Sigmoid colon (tissue), 4 donors: ENCODE measurements around a stretch of chr2.

- PRO-cap, result no peak
- RAMPAGE, long total RNA, 4 experiments, result no peak in any of the 4 experiments
Observed at GRCh38 chr2:177309802-177310180, 45.3 kb upstream of the NFE2L2 start.

GRCh38 chr2:177327996-177328377 is 63.5 kb upstream of the NFE2L2 start:
- PRO-cap, result no peak
- RAMPAGE, long total RNA, 4 experiments, result no peak in any of the 4 experiments

- PRO-cap, result no peak
- RAMPAGE, long total RNA, 4 experiments, result no peak in any of the 4 experiments
Observed at GRCh38 chr2:177396126-177396813, 3.7 kb downstream of the AGPS start.

DNA sequence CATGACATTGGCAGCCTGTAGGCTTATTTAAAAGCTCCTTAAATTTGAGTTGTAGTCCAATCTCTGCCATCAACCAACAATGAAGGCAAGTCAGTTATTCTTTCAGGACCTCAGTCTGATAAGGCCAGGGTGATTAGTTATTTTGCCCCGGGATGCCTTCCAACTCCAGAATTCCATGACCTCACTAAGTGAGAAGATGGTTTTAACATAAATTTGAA is 1.3 kb downstream of the PLEKHA3 start:
- PRO-cap, result no peak
- RAMPAGE, long total RNA, 4 experiments, result no peak in any of the 4 experiments

DNA sequence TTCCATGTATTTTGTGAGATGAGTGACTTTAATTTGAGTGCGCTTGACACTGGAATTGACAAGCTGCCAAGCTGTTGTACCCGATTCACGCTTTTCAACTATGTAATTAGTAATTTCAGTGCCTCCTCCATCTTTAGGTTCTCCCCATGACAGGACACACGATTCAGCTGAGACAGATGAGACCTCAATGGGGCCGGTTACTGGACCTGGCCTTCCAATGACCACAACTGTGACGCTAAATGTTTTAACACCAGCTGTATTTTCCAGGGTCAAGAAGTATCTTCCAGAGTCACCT is 67.2 kb downstream of the PLEKHA3 start:
- PRO-cap, result no peak
- RAMPAGE, long total RNA, 4 experiments, result no peak in any of the 4 experiments

- PRO-cap, result no peak
- RAMPAGE, long total RNA, 4 experiments, result no peak in any of the 4 experiments
Observed at GRCh38 chr2:178557682-178558694, 77.7 kb downstream of the PLEKHA3 start.

- PRO-cap, result no peak
- RAMPAGE, long total RNA, 4 experiments, result no peak in any of the 4 experiments
Observed at GRCh38 chr2:178568979-178569589, 88.8 kb downstream of the PLEKHA3 start.

DNA sequence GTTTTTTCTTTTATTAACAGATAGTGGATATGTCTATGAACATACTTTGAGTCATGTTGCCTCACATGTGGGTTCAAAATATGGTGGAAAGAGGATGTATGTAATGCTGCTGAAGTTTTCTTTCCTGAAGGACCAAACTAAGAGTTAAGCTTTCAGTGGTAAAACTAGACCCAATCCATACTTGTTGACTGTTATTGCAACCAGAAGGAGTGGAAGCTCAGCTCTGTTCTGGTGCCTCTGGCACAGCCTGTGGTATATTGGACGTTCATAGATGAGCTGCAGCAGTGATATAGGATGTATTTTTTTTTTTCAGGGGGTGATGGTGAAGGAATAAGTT is 125.8 kb downstream of the PLEKHA3 start:
- PRO-cap, result no peak
- RAMPAGE, long total RNA, 4 experiments, result no peak in any of the 4 experiments

DNA sequence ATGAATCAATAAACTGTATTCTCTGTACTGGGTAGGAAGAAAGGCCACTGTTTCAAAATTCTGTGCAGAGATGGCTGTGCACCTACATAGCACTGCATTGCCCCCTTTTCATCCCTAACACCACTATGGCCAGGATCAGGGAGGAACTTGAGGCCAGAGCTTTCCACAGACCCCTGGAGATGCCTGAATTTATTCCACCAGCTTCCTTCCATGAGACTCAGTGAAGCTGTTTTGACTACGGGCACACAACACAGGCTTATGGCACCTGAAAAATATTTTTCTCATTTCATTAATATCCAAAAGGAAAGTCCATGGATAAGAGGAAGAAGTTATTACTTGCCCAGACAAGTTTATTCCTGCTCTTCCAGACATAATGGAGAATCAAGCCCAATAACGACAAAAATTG is 52.3 kb downstream of the TTN start:
- PRO-cap, result no peak
- RAMPAGE, long total RNA, 4 experiments, result no peak in any of the 4 experiments

DNA sequence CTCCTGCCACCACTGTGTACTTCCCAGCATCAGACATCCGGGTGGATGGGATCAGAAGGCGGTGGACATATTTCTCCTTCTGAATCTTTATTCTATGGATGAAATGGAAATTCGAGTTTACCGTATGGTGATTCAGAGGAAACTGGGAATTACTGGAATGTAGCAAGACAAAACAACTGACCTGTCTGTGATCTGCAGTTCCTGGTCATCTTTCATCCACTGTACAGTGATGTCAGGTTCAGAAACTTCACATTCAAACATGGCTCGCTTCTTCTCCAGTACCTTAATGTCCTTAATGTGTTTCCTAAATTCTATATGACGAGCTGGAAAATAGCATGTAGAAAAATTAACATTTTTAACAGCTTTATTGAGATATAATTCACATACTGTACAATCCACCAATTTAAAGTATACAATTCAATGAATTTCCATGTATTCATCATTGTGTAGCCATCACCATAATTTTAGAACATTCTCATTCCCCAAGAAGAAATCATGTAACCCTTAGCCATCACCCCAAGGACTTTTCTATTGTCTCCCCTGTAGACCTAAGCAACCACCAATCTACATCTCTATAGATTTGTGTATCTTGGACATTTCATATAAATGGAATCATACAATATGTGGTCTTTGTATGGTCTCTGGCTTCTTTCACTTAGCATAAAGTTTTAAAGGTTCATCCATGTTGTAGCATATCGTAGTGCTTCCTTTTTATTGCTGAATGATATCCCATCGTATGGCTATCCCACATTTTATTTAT is 39.2 kb downstream of the TTN start:
- PRO-cap, result no peak
- RAMPAGE, long total RNA, 4 experiments, result no peak in any of the 4 experiments

DNA sequence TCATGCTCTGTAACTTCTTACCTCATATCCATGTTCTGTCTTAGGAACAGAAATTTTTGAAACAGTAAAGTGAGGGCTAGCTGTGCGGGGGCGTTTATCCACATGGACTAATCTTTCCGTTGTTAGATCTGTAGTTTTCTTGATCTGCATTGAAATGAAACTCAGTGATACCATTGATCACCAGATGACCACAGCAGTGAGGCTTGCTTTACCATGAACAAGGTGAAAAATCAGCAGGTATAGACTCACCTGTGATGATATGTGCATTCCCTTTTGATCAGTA is 21.7 kb downstream of the TTN start:
- PRO-cap, result no peak
- RAMPAGE, long total RNA, 4 experiments, result no peak in any of the 4 experiments

GRCh38 chr2:178874487-178875342 is 67.5 kb upstream of the TTN start:
- PRO-cap, result no peak
- RAMPAGE, long total RNA, 4 experiments, result no peak in any of the 4 experiments

GRCh38 chr2:179121757-179122247 is 71.9 kb upstream of the CCDC141 start:
- PRO-cap, result no peak
- RAMPAGE, long total RNA, 4 experiments, result start-site peak on the minus strand in 1 of 4 experiments, at chr2:179121854-179122100 at its widest, 52 reads per replicate

- PRO-cap, result no peak
- RAMPAGE, long total RNA, 4 experiments, result no peak in any of the 4 experiments
Observed at GRCh38 chr2:179127152-179127489, 77.2 kb upstream of the CCDC141 start.

DNA sequence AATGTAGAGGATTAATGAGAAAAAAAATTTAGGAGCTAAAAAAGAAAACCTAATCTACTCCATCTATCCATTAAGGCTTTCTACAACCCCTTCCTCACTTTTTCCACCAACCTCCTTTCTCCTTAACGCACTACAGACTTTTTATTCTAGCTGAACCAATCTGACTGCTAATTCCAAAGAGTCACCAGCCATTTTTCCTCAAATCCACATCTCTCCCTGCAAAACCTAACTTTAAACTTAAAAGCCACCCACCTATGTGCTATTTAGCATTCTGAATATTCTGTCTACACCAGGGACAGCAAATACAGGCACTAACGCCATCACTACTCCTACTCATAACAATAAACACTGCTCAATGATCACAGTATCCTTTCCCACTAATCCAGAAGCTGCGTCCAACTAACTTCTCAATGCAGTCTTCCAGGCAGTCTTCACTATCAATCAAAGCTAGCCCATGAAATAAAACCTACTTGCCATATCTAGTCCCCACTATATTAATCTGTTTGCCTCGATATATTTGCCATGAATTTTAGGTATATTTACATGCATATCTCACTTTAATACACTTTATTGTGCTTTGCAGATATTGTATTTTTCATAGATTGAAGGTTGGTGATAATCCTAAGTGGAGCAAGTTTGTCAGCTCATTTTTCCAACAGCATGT is 10.3 kb downstream of the SESTD1 start:
- PRO-cap, result no peak
- RAMPAGE, long total RNA, 4 experiments, result no peak in any of the 4 experiments

- PRO-cap, result no peak
- RAMPAGE, long total RNA, 4 experiments, result no peak in any of the 4 experiments
Observed at GRCh38 chr2:179272221-179273198, 7.9 kb upstream of the SESTD1 start.

DNA sequence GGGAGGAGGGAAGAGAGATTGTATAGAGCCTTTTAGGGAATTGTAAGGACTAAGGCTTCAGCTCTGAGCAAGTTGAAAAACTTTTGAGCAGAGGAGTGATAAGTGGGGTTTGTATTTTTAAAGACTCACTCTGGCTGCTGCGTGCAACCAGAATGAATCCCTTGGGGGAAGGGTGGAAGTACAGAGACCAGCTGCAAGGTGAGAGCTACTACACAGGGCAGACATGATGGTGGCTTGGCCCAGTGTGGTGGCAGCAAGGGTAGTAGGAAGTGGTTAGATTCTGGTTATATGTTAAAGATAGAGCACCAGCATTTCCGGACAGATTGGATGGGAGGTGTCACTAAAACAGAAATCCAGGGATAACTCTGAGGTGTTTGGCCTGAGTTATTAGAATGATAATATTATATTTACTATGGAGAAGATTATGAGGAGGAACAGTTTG is 10.1 kb upstream of the SESTD1 start:
- PRO-cap, result no peak
- RAMPAGE, long total RNA, 4 experiments, result no peak in any of the 4 experiments

GRCh38 chr2:179562195-179562799 is 297.7 kb upstream of the SESTD1 start:
- PRO-cap, result no peak
- RAMPAGE, long total RNA, 4 experiments, result no peak in any of the 4 experiments

- PRO-cap, result no peak
- RAMPAGE, long total RNA, 4 experiments, result no peak in any of the 4 experiments
Observed at GRCh38 chr2:179569849-179570120, 291.6 kb downstream of the ZNF385B start.

DNA sequence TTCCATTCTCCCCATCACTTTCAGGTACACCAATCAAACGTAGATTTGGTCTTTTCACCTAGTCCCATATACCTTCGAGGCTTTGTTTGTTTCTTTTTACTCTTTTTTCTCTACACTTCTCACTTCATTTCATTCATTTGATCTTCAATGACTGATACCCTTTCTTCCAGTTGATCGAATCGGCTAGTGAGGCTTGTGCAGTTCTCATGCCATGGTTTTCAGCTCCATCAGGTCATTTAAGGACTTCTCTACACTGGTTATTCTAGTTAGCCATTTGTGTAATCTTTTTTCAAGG is 104.9 kb downstream of the ZNF385B start:
- PRO-cap, result no peak
- RAMPAGE, long total RNA, 4 experiments, result start-site peak on the minus strand in 1 of 4 experiments, centred at position 158 of the sequence, 8 reads per replicate